Mucosa of descending colon (tissue), 1 donor: ENCODE measurements around a stretch of chr17.

- PRO-cap, result no peak
These were observed 7.9 kb downstream of the CDK3 start for GRCh38 chr17:76008027-76009419.

- PRO-cap, result no peak
These were observed 9.3 kb downstream of the CDK3 start for GRCh38 chr17:76009582-76010796.

DNA sequence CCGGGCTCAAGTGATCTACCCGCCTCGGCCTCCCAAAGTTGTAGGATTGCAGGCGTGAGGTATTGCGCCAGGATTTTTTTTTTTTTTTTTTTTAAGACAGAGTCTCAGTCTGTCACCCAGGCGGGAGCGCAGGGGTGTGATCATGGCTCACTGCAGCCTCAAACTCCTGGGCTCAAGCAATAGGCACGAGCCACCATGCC lies 1.0 kb downstream of the EVPL start:
- PRO-cap, result no peak

DNA sequence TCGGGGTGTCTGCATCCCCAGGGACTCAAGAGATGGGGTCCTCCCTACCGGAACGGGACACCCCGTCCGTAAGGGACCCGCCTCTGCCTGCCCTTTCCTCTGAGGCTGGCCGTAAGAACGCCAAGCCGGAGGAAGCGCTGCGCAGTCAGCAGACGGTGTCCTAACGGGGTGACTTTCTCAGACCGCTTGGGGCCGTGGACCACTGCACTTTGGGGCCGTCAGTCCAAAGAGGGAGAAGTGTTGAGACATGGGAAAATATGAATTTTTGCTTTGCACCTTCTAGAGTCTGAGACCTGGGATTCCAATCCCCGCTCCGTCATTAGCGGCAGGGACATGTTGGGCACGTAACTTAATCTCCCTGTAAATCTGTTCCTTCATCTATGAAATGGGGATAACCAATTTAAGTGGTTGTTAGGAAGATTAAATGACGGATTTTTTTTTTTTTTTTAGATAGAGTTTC lies 579 bp upstream of the SRP68 start:
- PRO-cap, result no peak

GRCh38 chr17:76075906-76076567 lies 1.5 kb downstream of the GALR2 start:
- PRO-cap, result no peak

- PRO-cap, result unidirectional peak, plus-strand start at chr17:76145506
These were observed 4.3 kb upstream of the FOXJ1 start for GRCh38 chr17:76145004-76146031.

GRCh38 chr17:76156371-76156643 lies 15.3 kb upstream of the FOXJ1 start:
- PRO-cap, result no peak

DNA sequence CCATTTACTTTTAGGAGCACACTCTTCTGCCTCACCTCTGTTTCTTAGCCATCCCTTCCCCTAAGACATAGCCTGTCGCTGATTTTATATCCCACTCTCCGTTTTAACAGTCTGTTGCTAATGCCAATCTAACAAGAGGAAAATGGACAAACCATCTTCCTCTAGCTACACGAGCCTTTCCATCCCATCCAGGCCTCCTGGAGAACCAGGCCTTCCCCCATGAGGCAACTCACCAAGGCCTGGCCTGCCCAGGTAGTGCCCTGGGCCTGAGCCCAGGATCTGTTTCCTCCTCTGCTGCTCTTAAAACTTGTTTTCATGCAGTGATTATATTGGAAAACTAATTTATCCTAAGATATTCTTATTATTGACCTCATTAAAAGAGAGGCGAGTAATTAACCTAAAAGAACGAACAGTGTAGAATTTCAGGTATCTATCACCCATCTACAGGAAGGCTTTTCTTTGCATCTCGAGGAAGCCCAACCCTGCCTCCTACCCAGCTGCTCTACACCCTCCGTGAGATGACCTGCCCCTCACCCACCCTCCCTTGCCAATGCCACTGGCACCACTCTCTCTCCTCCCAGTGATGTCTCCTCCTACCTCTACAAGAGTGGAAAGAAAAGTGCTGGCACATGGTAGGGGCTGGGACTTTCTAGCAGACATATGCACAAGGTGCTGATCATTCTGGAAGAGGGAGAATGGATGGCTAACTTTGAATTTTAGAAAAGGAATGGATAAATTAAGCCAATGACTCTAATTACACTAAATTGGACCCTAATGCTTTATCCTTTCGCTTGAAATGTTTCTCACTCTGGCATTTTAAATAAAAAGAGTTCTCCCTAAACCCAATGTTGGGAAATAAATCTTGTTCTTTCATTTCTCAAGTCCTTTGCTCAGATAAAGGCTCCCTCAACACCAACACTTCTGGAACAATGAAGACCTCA lies 22.8 kb upstream of the FOXJ1 start:
- PRO-cap, result no peak

GRCh38 chr17:76193508-76193915 lies 46.8 kb downstream of the RNF157 start:
- PRO-cap, result no peak

GRCh38 chr17:76248447-76248817 lies 8.1 kb upstream of the RNF157 start:
- PRO-cap, result no peak

GRCh38 chr17:76396334-76396830 lies 12.0 kb downstream of the SPHK1 start:
- PRO-cap, result no peak

DNA sequence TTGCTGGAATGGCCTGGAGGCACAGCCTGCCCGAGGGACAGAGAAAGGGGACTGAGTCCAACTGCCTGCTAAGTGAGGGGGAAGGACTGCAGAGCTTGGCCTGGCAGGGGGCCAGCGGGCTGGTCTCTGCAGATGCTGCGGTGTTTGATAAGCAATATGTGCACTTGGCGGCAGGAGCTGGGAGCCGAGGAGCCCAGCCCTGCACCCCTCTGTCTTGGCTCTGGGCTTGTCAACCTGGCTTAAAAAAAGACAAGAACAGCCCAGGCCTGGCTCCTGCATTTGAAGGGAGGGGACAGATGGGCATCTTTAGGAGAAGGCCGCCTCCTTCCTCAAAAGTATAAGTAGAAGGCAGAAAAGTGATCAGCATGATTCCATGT lies 30.2 kb downstream of the SPHK1 start:
- PRO-cap, result no peak

- PRO-cap, result no peak
These were observed 16.3 kb downstream of the CYGB start for GRCh38 chr17:76521184-76521586.

DNA sequence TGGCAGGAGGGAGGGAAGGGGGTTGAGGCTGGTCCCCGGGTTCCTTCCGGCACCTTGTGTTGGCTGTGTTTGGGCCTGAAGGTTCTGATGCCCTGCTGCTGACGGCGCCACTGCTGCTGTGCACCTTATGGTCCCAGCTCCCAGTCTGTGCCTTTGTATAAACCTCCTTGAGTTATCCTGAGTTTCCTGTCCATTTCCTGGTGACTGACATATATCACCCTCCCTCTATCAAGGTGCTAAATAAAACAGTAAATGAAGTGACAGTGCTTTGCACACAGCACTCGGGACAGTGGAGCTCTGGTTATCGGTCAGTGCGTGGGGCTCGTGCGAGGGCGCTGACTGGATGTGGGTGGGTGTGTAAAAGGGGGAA lies 17.4 kb downstream of the ST6GALNAC2 start:
- PRO-cap, result no peak

DNA sequence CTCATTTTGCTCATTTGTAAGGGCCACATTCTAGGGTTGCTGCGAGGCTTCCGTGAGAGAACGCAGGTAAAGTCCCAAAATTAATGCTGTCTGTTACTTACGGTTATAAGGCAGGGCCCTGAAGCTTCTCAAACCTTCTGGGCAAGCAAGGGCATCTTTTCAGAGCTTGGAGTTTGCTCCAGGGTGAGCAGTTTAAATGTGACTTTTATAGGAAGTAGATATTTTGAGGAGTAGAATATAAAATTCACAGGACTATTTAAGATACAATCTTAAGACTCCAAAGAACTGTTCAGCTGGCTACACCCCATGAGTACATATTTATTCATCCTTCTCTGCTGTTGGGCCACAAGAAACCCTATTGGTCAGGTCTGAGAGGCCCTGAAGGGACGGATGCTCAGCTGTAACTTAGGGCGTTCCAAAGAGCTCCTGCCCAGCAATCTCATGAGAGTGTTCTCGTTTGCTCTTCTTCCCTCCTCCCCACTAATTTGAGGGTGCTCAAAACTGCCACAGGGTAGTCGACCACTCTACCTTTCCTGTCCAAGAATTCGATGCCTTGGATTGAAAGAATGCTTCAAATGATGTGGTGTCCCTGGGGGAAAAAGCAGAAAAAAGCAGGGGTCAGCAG lies 7.3 kb downstream of the ST6GALNAC2 start:
- PRO-cap, result no peak

- PRO-cap, result unidirectional peak, plus-strand start at chr17:76670847; bidirectional peak, plus-strand start at chr17:76671250, minus-strand start at chr17:76671200; bidirectional peak, plus-strand start at chr17:76671410, minus-strand start at chr17:76671316; bidirectional peak, plus-strand start at chr17:76671985, minus-strand start at chr17:76671626
These were observed 27.4 kb upstream of the ST6GALNAC1 start for GRCh38 chr17:76670520-76671862.

DNA sequence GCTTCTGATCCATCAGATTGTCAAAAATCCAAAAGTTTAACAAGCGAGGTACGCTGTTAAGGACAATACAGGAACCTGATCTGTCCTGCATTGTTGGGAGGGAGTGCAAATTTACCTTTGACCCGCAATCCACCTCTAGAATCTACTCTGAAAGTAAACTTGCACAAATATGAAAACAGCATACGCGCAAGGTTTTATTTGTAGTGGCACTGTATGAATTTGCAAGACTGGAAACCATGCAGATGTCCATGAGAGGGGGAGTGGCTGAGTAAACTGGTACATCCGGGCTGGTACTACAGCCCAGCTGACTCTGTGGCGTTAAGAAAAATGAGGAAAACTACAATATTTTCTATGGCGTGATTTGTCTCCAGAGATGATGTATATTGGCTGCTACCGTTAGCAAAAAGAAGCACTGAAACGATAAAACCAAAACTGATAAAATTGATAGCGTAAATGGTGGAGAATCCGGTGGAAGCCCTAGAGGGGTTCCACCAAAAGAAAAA lies 28.9 kb upstream of the ST6GALNAC1 start:
- PRO-cap, result unidirectional peak, minus-strand start at position 144 of the sequence; unidirectional peak, minus-strand start at position 211 of the sequence

DNA sequence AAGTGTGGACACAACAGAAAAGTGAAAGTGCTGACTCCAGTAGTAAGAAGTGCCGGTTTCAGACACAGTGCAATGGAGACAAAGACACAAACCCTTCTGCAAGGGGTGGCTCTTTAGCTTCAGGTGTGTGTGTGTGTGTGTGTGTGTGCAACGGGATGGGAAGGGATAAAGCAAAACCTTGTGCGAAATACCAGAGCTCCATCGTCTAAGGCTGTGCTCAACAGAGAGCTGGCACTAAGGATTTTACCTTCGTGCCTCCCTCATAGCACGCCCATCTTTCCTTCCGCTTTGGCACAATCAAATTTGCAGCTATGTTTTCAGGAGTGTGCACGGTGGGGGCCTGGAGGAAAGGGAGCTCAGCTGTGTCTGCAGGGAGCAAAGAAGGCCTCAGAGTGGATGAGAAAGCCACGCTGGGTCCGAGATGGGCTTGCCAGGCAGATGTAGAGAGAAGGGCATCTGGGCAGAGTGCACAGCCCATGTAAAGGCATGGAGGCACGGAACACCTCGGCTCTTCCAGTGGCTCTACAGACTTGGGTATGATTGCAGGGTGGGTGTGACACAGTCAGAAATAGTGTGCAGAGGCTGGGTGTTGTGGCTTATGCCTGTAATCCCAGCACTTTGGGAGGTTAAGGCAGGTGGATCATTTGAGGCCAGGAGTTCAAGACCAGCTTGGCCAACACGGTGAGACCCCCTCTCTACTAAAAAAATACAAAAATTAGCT lies 15.4 kb downstream of the MXRA7 start:
- PRO-cap, result no peak

GRCh38 chr17:76700532-76701601 lies 9.9 kb downstream of the MXRA7 start:
- PRO-cap, result no peak

DNA sequence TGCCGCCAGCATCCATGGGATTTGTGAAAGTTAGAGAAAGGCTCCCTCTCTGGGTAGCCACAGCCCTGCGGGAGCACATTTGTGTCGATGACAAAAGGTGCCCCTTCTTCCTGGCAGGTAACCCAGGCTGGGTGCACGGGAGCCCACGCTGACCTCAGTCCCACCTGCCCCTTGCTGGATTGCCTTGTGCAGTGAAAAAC lies 56.3 kb downstream of the MGAT5B start:
- PRO-cap, result no peak